NT2/D1 (cell line): ENCODE measurements around a stretch of chr10.

DNA sequence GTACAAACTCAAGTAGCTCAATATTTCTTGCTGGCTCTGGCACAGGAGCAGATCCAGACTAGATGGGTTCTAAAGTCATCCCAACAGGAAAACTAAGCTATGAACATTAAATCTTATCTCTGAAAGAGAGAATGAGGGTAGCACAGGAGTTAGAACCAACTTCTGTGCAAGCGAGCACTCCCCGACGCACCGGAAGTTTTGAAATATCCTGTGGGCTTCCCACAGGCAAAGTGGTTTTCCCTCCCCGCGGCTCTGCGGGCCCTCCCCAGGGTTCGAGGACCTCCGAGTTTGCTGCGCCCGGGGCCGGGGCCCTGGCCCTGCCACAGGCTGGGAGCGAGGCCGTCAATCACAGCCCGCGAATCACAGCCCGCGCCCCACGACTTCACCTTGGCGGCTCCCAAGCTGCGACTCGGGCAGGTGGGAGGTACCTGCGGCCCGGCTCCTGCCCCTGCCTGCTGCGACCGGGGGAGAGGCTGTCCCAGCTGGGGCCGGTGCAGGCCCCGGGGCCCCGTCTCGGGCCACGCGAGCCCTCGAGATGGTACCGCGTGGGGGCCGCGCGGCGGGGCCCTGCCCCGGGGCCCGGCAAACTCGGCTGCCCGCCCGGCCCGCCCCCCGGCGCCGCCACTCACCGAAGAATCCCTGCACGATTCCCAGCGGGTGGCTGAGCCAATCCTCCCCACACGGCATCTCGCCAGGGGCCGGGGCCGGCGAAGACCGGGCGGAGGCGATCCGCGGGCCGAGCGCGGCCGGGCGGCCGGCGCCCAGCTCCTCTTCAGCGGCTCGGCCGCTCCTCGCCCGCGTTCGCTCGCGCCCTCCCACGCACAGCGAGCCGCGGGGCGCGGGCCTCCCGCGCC is 518 bp downstream of the MCMBP start:
- RRBS, 2 experiments, result under 1 to 1% methylated on average over 25 to 26 of the region's 85 CpGs

DNA sequence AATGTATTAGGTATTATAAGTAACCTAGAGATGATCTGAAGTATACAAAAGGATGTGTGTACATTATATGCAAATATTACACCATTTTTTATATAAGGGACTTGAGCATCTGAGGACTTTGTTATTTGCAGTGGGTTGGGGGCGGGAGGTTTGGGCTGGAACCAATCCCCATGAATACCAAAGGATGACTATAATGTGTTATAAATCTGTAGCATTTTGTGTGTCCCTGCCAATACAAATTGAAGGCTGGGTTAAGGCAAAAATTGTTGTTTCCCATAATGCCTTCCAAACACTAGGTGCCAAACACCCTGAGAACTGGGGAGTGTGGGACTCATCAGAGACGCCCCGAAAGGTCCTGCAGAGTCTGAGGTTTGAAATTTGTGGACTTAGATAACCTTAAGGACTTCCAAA is 150.2 kb upstream of the PLPP4 start:
- RRBS, 2 experiments, result no CpG with 5 or more reads among the region's 3 CpGs

DNA sequence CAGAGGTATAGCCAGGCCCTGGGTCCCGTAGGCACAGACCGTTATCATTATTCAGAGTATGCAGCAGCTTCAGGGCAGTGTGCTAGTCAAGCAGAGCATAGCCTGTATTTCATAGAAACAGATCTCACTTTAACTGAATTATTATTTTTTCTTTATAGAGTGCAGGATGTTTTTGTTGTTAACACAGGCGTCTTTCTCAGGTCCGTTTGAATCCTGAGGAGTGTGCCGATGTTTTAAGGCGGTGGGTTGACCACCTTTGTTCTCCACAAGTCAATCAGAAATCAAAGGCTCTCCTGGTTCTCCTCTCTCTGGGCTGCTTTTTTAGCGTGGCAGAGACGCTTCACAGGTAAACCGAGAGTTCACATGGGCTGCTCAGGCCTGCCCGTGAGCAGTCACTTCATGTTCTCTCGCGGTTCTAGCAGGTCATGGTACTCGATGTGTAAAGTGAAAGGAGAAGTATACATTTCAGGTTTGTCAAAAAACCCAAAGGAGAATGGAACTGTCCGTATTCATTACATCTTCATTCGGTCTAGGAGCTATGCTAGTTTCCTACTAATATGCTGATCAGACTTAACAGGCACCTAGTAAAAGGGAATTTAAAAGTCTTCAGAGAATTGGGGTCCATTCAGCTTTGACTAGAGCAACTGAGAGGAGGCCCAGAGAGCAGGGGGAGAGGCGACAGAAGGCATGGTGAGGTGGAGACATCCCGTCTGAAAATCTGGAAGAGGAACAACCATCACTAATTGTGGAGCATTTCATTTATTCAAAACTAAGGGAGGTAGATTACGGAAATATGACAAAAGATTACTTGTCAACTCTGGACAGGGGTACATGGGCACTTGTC is 54.7 kb downstream of the WDR11 start:
- RRBS, 2 experiments, result no CpG with 5 or more reads among the region's 18 CpGs

GRCh38 chr10:121324544-121324968 is 273.7 kb downstream of the FGFR2 start:
- RRBS, 2 experiments, result no CpG with 5 or more reads among the region's 7 CpGs

GRCh38 chr10:121553669-121554229 is 44.5 kb downstream of the FGFR2 start:
- RRBS, 2 experiments, result no CpG with 5 or more reads among the region's 7 CpGs

- RRBS, 2 experiments, result no CpG with 5 or more reads among the region's 15 CpGs
These were observed 17.5 kb downstream of the FGFR2 start for GRCh38 chr10:121580669-121581207.

DNA sequence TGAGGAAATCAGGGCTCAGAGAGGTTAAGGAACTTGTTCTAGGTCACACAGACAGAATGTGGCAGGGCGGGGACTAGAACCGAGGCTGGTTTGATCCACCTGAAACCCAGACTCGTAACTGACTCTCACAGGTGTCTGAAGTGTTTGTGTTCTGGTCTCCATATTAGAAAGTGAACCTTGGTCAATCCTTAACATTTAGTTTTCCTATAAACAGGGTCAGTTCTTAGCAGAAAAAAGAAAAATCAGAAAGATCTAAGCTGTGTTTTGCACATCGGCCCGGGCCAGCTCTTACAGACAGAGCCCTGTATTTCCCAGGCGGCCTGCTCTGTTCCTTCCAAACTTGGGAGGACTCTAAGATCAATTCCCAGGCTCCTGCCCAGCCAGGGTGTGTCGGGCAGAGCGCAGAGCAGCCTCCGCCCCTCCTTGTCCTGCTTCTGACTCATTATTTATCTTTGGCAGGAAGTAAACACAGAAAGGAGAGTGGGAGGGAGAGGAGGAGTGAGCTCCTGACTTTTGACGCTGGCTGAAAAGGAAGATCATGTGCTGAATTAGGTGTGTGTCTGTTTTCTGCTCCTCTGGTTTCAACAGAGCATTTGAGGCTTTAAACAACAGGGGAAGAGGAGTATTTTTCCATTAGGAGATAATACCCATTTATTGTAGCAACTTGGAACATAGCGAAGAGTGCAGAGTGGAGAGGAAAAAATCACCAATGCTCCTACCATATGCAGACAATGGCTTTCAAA is 74.1 kb downstream of the TACC2 start:
- RRBS, 2 experiments, result no CpG with 5 or more reads among the region's 11 CpGs

DNA sequence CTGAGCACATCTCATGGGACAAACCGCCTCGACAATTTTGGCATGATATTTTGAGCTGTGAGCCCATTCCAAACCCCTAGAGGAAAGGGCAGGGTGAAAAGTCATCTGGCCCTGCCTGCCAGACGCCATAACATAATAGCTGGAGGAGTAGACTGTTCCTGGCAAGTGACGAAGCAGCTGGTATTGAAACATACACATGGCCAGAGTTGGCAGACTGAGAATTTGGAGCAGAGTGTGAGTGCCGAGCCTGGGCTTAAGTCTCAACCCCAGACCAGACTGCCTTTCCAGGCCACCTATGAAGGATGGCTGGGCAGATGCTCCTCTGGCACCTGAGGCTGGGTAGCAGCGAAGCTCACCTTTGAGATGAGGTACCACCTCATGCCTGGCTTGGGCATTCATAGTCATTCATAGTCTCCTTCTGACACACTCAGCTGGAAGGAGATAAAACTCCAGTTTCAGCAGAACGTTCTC is 110.1 kb downstream of the TACC2 start:
- RRBS, 2 experiments, result no CpG with 5 or more reads among the region's 7 CpGs

DNA sequence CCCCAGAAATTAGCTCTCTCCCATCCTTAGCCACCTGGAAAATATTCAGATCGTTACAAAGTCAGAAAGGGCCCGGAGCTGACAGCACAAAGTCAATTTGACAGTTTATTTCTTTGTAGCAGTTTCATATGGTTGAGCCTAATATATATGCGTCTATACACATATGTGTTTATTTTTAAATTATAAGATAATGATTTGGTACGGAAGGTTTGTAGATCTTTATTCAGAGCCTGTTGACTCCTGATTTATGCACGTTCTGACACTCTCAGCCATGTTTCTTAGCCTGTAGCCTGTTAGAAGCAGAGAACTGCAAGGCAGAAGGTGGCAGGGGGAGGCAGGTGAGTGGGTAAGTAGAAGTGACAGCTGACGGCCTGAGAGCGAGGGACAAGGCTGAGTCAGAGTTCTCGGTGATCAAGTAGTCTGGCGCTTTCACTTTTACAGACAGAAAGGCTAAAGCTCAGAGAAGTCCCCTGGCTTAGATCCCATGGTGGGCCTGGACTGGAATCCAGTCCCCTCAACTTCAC is 138.8 kb downstream of the TACC2 start:
- RRBS, 2 experiments, result no CpG with 5 or more reads among the region's 9 CpGs

DNA sequence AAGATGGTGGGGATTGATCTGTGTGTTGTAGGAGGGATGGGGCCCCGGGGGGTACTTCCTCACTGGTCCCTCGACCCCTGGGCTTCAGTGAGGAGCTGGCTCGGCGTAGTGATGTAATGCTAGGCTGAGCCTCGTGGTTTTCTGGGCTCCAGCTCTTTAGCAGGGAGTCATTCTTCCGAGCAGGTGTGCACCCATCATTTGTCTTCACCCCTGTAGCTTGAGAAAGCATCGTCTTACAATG is 106.3 kb upstream of the BTBD16 start:
- RRBS, 2 experiments, result no CpG with 5 or more reads among the region's 7 CpGs

DNA sequence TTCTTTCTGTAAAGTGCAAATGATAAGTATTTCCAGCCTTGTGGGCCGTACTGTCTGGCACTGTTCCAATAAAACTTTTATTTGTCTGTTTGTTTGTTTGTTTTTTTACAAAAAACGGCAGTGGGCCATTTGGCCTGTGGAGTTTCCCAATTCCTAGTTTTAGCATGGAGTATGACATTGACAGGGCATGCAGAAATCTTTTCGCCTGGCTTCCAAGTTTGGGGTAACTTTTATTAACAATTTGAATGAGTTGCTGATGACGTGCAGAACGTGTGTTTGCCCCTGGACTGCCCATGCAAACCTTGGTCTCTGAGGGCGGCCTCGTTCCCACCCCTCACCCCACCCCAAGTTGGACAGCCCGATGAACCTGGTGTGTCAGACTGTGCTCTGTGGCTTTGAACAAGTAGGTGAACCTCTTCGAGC is 40.1 kb upstream of the BTBD16 start:
- RRBS, 2 experiments, result no CpG with 5 or more reads among the region's 9 CpGs

DNA sequence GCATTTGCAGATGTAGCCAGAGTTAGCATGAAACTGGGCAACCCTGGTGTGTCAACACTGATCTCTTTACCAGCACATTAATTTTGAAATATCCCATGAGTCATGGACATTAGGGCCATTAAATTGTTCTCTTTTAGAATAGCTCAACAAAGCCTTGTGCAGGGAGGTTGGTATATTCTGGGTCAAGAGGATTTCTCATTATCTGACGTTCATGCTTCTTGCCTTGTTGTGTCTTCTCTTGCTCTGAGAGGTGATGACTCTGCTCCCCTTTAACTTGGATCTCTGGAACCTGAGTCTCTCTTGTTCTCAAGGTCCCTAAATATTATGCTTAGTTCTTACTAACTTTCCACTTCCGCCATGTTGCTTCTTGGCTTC is 50.1 kb upstream of the PLEKHA1 start:
- RRBS, 2 experiments, result no CpG with 5 or more reads among the region's 2 CpGs

DNA sequence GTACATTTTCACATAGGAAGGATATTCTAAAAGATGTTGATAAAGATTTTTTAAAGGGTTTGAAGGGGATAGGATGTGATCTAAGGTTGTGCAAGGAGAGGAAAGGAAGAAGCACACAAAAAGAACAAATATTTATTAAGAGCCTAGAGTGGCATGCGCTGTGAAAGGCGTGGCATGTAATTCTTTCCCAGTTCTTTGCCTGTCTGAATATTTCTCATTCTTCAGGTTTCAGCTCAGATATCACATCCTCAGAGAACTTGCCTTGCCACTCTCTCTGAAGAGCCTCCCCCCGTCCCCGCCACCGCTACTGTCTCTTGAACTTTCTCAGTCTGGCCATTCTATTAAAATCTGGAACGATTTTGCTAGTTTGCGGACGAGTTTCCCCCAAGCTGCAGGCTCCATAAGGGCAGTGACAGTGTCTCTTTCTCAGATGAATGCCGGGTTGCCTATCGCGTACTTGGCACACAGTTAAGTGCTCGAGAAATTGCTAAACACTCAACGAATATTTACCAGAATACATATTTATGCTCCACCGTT is 826 bp upstream of the PLEKHA1 start:
- RRBS, 2 experiments, result no CpG with 5 or more reads among the region's 14 CpGs

- RRBS, 2 experiments, result 1% methylated on average over 5 of the region's 18 CpGs
These were observed 375 bp upstream of the PLEKHA1 start for GRCh38 chr10:122374151-122374514.

GRCh38 chr10:122375586-122375786 is 978 bp downstream of the PLEKHA1 start:
- RRBS, 2 experiments, result no CpG with 5 or more reads among the region's 6 CpGs

DNA sequence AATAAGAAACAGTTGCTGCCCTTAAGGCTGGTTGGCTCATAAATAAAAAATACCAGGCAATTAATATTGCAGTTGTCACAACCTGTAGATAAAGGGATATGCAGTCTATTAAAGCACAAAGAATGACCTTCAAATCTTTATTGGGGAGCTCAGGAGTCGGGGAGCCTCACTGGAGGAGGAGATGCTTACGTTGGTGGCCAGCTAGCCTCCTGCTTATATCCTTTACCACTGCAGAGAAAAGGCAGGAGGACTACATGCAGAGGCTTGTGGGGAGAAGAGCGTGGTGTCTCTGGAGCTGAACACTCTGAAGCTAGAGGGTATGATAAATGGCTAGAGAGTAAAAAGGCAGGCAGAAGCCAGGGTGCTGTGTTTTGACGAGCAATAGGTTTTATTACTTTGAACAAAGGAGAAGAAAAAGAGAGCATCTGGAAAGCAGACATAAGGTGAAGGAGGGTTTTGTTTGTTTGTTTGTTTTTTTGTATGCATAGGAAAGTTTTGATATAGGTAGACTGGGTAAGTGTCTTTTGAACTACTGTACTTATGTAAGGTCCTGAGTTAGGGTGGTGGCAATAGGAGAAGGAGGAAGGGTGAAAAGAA is 26.5 kb downstream of the PLEKHA1 start:
- RRBS, 2 experiments, result no CpG with 5 or more reads among the region's 4 CpGs

DNA sequence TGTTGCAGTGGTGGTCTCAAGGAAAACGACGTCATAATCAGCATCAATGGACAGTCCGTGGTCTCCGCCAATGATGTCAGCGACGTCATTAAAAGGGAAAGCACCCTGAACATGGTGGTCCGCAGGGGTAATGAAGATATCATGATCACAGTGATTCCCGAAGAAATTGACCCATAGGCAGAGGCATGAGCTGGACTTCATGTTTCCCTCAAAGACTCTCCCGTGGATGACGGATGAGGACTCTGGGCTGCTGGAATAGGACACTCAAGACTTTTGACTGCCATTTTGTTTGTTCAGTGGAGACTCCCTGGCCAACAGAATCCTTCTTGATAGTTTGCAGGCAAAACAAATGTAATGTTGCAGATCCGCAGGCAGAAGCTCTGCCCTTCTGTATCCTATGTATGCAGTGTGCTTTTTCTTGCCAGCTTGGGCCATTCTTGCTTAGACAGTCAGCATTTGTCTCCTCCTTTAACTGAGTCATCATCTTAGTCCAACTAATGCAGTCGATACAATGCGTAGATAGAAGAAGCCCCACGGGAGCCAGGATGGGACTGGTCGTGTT is 46.3 kb upstream of the DMBT1 start:
- RRBS, 2 experiments, result no CpG with 5 or more reads among the region's 15 CpGs

DNA sequence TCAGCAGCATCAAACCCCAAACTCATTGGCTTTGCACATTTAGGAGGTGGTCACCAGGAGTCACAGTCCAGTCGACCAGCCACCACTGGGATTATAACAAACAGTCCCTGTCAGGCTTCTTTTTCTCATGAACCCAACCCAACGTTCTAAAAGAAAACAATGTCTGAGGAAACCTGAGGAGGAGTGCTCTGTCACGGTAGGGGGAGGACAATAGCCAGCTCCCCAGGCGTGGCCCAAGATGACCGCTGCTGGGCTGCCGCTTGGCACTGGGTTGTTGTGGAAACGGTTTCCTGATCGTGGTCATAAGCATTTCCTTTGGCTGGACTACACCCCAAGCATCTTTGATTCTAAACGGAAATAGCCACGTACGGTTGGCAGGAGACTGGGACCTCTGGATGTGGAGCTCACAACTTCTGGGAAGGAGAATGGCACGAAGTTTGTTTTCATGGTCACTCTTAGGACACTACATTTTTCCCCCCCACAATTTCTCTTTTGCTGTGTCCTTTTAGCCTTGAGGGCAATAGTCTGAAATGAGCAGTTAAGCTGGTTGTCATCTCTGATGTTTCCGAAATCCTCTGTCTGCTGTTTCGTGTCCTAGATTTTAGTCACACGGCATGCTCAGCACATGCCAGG is 30.3 kb upstream of the DMBT1 start:
- RRBS, 2 experiments, result no CpG with 5 or more reads among the region's 15 CpGs

DNA sequence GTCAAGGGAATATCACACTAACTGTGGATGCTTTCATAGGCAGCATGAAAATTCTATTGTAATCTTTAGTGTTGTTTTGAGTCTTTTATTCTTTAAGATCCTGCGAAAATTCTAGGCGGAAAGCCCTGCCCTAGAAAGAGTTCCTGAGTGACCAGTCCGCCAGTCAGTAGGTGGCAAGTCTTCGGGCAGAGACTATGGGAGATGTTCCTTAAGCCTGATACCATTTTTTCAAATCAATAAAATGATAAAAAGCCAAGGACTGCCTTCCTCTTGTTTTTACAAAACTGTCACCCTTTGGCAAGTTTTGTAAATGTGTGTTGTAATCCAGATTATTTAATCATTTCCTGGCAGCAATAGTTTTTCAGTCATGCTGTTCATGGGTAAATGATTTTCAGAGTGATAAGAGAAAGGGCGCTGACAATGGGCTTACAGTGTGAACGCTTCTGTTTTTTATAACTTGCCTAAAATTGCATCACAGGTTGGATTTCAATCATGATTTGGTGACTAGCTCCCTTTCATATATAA is 19.1 kb upstream of the DMBT1 start:
- RRBS, 2 experiments, result no CpG with 5 or more reads among the region's 6 CpGs

- RRBS, 2 experiments, result no CpG with 5 or more reads among the region's 10 CpGs
These were observed 51.7 kb upstream of the SPADH start for GRCh38 chr10:122620863-122621502.